Ascending aorta (tissue), 1 donor: ENCODE measurements around a stretch of chr11.

GRCh38 chr11:72677874-72678817 lies 3.9 kb upstream of the PDE2A start:
- PRO-cap = no peak

DNA sequence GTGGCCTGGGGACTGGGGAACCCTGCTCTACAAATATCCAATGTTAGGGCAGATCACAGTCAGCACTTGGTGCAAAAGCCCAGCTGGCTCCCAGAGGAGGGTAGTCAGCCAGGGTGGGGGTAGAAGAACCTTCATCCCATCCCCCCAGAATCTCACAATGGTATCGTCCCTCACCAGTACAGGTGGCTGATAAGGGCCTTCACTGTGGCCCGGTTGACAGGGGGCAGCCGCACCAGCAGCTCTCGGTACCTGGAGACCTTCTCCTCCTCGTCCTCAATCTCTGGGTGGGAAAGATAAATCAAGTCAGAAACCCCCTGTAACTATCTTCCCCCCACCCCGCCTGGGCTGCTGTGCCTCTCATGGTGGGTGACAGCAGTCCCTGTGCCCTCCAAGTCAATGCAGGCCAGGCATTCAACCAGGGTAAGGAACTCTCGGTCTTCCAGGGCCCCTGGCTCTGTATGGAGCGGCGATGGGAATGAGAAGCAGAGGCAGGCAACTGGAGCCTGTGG lies 22.2 kb upstream of the PDE2A start:
- PRO-cap = no peak

GRCh38 chr11:72738787-72739411 lies 13.3 kb downstream of the ARAP1 start:
- PRO-cap = no peak

GRCh38 chr11:72777544-72778525 lies 16.0 kb downstream of the STARD10 start:
- PRO-cap = no peak

GRCh38 chr11:72807094-72807767 lies 7.0 kb upstream of the ATG16L2 start:
- PRO-cap = no peak

DNA sequence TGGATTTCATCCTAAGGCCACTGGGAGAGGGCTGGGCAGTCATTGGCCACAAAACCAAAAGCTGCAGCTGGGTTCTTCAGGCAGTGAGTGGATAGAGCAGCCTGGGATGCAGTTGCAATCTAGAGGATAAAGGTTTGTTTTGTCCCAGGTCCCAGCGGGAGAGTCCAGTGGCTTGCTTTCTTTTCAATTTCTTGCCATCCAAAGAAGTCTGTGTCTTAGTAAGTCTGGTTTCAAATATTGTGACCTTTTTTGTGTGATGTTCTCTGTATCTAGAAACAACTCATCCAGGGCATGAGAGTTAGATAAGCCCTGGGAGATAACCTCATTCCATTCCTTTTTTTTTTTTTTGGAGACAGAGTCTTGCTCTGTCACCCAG lies 20.0 kb downstream of the ATG16L2 start:
- PRO-cap = no peak

GRCh38 chr11:72921481-72921970 lies 107.3 kb downstream of the ATG16L2 start:
- PRO-cap = no peak

DNA sequence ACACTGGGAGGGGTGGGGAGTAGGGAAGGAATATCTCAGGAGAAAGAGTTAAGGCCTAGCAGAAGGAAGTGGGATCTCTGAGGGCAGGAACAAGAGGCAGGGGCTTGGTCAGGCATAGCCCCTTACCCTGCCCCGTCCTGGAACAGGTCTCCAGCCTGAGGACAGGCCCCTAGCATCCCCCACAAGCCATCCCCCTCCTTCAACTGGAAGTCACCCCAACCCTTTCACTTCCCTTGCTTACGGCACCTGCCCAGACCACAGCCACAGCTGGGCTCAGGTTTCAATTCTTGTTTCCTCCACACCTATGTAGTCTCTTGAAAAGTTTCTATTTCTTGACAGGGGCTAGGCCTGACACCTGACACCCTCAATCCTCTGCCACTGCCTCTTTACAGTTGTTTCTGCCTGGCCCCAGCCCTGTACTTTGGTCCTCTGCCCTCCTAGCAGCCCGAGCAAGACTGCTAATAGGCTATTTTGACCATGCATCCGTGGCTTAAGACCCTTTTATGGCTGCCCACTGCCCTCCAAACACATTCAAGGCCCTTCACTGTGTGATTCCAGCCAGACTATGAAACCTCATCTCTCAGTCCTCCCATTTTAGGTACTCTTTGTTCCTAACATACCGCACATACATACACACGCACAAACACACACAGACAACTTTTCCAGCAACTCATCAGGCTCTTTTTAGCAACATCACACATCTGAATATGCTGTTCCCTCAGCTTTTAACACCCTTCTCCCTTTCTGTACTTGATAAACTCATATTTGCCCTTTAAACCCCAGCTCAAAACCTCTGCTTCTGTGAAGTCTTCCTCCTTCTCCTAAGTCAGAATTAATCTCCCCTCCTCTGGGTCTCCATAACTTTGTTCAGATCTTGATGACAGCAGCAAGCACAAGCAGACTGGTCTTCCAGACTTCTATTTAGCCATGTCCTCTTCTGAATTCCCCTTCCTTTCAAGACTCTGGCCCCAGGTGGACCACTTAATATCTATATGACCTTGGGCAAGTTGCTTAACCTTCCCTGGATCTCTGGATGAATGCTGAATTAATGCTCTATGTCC lies 11.0 kb upstream of the FCHSD2 start:
- PRO-cap = no peak

GRCh38 chr11:73157135-73158209 lies 15.4 kb upstream of the FCHSD2 start:
- PRO-cap = unidirectional peak, plus-strand start at chr11:73157918

- PRO-cap = no peak
Observed at GRCh38 chr11:73195218-73195855, 22.7 kb upstream of the P2RY2 start.

GRCh38 chr11:73283226-73283952 lies 11.3 kb downstream of the P2RY6 start:
- PRO-cap = no peak

DNA sequence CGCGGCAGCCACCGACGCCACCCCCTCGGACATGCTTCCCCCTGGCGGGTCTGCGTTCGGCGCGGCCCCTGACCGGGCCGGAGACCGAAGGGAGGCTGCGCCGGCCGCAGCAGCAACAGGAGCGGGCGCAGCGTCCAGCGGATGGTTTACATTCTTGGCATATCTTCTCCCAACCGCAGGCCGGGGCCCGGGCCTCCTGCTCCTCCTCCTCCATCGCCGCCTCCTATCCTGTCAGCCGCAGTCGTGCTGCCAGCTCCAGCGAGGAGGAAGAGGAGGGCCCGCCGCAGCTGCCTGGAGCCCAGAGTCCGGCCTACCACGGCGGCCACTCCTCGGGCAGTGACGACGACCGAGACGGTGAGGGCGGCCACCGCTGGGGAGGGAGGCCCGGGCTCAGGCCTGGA lies 1.1 kb downstream of the ARHGEF17 start:
- PRO-cap = bidirectional peak, plus-strand start at position 339 of the sequence, minus-strand start at position 225 of the sequence

DNA sequence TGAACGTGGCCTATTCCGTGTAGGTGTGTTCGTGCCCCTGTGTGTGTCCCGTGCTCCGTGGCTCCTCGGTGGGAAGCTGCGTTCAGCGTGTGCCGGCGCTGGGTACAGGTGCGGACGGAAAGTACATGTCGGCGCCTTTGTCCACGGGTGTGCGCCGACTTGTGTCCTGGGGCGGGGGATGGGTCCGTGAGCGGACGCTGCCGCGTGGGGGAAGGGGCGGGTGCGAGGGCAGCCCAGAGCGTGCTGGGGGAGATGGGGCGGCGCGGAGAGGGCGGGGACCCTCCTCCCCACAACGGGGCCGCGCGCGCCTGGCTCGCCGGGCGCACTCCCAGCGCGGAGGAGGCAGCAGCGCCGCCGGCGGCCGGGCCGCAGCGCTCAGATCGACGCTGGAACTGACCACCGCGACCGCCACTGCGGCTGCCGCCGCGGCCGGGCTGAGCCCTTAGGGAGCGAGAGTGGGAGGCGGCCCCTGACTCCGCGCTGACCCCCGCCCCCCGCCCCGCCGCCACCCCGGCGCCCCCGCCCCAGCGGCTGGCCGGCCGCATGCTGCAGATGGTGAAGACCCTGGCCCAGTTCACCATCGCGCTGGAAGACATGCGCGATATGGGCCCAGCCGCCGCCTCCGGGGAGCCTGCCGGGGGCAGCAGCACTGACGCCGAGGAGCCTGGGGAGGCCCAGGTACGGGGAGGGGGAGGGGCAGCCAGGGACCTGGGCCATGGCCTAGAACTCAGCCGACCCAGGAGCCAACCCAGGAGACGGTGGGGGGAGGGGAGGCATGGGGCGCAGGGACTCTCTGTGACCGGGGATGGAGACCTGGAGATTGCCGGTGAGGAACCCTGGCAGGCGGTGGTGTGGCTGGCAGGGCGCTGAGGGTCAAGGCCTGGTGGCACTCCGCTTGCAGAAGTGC lies 33.3 kb upstream of the RELT start:
- PRO-cap = no peak

DNA sequence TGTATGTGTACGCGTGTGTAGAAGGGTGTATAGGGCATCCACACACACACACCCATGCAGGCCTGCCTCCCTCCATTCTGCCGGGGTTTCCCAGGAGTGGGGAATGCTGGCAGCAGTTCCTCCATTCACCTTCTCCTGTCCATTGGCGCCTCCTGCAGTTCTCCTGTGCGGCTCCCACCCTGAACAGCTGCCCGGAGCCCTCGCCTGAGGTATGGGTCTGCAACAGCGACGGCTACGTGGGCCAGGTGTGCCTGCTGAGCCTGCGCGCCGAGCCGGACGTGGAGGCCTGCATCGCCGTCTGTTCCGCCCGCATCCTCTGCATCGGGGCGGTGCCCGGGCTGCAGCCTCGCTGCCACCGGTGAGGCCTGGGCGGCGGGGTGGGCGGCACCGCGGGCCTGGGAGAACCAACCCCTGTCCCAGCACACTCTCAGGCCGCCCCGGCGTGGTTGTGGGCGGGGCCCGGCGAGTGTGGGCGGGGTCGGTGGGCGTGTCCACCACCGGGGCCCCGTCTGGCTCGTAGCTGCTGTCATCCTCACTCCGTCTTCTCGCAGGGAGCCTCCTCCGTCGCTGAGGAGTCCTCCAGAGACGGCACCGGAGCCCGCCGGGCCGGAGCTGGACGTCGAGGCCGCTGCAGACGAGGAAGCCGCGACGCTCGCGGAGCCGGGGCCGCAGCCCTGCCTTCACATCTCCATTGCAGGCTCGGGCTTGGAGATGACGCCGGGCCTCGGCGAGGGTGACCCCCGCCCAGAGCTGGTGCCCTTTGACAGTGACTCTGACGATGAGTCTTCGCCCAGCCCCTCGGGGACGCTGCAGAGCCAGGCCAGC lies 14.1 kb upstream of the RELT start:
- PRO-cap = no peak

DNA sequence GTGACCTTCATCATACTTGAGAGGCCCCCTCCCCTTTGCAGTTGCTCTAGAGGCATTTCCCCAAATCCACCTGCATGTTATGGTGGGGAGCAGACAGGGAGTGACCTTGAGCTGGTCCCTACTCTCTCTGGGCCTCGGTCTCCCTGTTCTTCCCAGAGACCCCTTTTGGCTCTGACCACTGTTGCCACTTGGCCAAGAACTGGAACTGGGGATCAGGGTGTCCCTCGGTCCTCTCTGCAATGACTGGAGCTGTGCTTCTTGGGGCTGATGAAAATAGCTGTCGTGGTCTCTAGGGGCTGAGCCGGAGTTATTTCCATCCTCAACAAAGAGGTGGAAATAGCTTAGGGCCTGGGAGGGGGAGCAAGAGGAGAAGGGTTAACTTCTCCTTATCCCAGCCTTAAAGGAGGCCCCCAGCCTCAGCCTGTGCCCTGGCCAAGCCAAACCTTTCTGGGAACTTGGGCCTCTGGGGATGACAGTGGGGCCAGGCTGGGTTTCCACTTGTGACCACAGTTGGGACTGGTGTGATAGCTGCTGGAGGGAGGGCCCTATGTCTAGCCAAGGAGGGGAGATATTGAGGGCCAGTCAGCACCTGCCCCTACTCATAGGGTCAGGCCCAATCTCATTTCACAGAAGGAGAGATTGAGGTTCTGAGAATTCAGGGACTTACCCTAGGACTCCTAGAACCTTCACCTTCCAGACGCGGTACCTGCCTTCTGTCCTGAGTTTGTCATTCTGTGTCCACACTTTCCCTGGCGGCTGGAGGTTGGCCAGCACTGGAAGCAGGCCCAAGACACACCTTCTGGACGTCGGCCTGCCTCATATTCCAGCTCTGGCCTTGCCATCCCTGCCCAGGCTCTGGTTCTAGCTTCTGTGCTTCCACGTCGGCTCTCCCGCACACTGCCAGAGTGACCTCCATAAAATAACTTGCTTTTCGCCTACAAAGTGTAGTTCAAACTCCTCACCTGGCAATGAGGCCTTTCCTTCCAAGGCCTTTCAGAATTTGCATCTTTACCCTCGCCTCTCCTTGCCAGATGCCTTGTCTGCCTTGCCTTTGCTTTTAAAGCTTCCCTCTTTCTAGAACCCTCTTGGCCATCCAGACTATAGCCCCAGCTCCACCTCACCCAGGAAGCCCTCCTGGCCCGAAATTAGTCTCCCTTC lies 3.1 kb downstream of the RELT start:
- PRO-cap = no peak

GRCh38 chr11:73403000-73403804 lies 27.0 kb downstream of the RELT start:
- PRO-cap = no peak

GRCh38 chr11:73487129-73487497 lies 110.8 kb downstream of the FAM168A start:
- PRO-cap = no peak

GRCh38 chr11:73490287-73490940 lies 107.5 kb downstream of the FAM168A start:
- PRO-cap = no peak

- PRO-cap = no peak
Observed at GRCh38 chr11:73657010-73657364, 10.6 kb downstream of the PLEKHB1 start.

DNA sequence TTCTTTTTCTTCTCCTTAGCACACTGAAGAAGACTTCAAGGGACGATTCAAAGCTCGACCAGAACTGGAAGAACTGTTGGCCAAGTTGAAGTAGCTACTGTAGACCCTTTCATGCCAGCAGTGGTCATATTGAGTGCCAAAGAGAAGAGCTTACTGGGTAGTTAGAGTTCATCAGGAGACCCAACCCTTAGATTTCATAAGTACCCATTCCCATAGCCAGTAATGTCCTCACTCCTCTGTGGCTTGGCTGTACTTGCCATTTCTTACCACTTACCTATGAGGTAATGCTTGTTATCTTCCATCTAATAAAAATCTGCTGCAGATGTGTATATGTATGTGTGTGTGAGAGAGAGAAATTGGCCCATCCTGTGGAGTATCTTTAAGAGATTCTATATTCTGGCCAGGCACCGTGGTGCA lies 12.4 kb downstream of the COA4 start:
- PRO-cap = no peak